ENCODE data around the gene MOSMO.

DNA sequence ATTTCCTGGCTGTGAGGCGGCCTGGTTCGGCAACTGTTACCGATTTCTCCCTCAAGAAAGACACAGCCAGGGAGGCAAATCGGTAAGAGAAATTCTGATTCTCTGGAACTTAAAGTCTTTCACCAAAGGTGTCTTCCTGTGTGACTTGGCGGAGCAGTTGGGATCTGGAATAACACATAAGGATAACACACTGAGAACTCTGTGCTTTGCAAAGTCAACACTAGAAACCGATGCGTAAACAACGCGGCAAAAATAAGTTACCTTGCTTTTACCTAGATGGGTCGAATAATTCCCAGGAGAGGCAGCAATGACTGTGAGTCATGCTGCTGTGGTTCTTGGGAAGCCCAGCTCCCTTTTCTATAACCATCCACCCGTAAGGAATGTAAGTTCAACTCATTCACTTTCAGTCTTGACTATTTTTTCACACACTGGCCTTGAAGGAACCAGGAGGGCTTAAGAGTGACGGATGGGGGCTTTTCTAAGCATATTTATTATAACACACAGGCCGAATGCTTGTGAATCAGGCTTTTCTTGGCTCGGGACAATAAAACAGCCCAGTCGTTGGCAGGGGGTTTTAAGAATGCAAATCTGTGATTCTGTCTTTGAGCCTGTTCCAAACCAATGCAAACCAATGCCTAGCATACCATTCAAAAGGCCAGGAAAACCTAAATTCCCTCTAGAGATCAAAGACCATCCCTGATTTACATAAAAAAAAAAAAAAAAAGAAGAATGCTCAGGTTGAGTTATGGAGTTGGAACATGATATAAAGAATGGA, 24.1 kb downstream of the GPRC5B start:
- PRO-cap = no peak

GRCh38 chr16:20216887-20217388, 110.4 kb downstream of the GP2 start:
- PRO-cap = no peak

DNA sequence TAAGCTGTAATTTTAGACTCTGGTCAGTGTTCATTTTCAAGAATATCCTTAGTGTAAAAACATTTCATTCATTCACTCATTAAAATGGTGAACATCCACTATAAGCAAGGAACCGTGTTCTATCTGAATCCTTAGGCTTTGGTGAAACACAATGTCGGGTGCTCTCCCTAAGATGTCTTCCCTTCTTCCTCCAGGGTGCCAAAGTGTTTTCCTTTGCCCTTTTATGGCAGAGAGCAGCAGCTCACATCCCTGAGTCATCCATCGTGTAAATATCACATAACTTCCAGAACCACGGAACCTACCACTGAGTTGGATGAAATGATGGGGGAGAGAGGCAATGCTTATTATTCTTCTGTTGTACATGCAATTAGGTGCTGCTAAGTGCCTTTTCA, 50.2 kb downstream of the DNAH3 start:
- PRO-cap = no peak

GRCh38 chr16:21261966-21262377, 16.1 kb downstream of the CRYM start:
- PRO-cap = no peak

GRCh38 chr16:21263640-21264275, 14.3 kb downstream of the CRYM start:
- PRO-cap = no peak

DNA sequence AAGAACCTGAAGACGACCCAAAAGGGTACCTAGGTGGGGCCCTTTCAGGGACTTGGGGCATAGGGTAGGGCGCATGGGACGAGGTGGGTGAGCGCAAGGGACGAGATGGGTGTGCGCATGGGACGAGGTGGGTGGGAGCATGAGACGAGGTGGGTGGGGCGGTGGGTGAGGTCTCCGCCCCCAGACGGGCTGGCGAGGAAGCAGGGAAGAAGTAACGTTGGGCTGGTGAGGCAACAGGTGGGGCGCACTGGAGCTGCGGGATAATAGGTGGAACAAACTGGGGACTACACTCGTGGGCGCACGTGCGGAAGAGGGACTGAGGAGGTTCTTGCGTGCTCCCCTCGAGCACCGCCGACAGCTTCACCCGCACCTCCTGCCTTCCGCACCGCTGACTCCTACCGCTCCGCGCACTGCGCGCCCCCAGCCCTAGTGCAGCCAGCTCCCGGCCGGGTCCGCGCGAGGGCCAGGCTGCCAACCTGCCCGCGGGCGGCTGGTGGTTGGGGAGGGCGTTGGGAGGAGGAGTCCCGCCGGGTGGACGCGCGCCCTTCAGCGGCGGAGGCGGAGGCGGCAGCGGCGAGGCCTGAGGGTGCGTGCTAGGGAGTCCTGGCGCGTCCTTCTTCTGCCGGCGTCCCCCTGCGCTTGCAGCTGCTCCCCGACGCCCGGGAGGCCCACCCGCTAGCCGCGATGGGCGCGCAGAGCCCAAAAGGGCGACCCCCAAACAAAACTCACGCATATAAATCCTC, 23.4 kb upstream of the CRYM start:
- PRO-cap = bidirectional peak, plus-strand start at position 183 of the sequence, minus-strand start at position 107 of the sequence; bidirectional peak, plus-strand start at position 570 of the sequence, minus-strand start at position 372 of the sequence

DNA sequence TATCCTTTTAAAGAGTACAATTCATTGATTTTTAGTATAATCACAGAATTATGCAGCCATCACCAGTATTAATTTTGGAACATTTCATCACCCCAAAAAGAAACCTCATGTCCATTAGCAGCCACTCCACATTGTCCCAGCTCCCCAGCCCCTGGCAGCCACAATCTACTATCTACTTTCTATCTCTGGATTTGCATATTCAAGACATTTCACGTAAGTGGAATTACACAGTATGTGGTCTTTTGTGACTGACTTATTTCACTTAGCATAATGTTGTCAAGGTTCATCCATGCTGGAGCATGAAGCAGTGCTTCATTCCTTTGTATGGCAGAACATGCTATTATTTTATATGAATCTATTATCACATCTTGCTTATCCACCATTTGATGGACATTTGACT, 10.6 kb downstream of the METTL9 start:
- PRO-cap = no peak

GRCh38 chr16:21819969-21820787, 37.4 kb downstream of the NPIPB4 start:
- PRO-cap = bidirectional peak, plus-strand start at chr16:21820263, minus-strand start at chr16:21820073; bidirectional peak, plus-strand start at chr16:21820543, minus-strand start at chr16:21820320

- PRO-cap = no peak
These were observed 5.9 kb downstream of the PDZD9 start for GRCh38 chr16:21994878-21995458.

DNA sequence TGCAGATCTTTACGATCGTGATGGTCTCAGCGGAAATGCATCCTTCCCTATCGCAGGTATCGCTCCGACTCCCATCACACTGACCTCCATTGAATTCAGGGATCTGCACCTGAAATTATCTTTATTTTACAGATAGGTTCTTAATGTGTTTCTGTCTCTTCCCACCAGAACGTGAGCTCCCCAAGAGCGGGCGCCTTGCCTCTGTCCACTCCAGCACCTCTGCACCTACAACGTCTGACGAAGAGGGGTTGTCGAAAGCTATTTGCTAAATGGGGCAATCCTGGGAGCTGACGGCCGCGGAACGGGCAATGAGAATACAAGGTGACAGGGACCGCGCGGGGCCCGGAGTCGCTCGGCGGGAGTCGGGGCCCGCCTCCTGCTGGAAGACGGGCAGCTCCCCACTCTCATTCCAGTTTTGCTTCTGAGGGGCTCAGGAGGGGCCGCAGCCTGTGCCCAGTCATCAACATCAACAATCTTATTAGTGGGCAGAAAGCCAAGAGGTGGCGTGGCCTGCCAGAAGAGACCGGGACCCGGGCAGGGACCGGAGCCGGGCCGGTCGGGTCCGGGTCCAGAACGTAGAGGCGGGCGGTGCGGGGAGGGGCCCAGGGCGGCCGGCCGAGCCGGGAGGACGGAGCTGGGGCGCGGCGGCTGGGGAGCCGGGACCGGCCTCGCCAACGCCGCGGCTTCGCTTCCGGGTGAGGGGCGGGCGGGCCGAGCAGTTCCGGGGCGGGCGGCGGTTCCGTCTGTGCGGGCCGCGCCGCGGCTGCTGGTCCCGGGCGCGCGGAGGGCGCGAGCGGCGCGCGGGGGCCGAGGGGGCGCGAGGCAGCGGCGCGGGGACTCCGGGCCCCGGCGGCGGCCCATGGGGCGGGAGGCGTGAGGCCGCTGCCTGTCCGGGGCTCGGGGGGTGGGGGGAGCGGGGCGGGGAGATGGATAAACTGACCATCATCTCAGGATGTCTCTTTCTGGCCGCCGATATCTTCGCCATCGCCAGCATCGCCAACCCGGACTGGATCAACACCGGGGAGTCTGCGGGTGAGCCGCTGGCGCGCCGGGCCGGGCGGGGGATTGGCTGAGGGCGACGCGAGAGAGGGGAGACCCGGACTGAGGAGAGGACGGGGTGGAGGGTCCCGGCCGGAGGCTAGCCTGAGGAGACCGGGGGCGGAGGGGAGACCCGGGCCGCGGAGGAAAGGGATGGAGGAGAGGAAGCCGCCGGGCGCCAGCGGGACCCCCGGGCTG, at the start of gene MOSMO:
Gene MOSMO, plus strand, starts transcription at position 736 of the 1,236 bp plus-strand sequence.
- PRO-cap = bidirectional peak, plus-strand start at position 277 of the sequence, minus-strand start at position 217 of the sequence; bidirectional peak, plus-strand start at position 718 of the sequence, minus-strand start at position 691 of the sequence; unidirectional peak, minus-strand start at position 1,008 of the sequence

DNA sequence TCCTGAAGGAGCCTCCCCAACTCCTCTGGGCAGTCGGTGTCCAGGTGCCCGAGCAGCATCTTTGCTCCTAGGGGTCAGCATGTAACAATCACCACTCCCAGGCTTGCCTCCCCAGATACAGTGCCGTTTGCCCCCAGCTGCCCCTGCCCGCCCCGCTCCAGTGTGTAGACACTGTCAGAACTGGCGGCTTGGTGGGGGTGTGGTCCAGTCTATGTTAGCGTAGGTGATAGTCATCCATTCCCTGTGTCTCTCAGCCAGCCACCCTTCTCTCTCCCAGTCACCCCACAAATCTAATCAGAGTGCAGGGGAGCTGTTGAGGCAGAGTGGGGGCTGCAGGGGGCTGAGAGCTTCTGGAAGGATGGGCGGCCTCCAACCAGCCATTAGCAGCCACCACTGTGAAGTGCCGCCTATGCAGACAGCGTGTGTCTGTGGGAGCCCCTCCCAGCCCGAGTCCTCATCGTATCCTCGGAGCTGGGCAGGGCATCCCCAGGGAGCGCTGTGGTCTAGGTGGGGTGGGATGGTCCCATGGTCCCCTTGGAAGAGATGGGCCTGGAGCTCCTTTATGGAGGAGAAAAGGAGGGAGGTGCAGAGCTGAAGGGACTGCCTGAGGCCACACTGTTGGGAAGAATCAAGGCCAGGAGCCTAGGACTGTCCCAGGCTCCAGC, 26.5 kb downstream of the POLR3E start:
- PRO-cap = no peak

DNA sequence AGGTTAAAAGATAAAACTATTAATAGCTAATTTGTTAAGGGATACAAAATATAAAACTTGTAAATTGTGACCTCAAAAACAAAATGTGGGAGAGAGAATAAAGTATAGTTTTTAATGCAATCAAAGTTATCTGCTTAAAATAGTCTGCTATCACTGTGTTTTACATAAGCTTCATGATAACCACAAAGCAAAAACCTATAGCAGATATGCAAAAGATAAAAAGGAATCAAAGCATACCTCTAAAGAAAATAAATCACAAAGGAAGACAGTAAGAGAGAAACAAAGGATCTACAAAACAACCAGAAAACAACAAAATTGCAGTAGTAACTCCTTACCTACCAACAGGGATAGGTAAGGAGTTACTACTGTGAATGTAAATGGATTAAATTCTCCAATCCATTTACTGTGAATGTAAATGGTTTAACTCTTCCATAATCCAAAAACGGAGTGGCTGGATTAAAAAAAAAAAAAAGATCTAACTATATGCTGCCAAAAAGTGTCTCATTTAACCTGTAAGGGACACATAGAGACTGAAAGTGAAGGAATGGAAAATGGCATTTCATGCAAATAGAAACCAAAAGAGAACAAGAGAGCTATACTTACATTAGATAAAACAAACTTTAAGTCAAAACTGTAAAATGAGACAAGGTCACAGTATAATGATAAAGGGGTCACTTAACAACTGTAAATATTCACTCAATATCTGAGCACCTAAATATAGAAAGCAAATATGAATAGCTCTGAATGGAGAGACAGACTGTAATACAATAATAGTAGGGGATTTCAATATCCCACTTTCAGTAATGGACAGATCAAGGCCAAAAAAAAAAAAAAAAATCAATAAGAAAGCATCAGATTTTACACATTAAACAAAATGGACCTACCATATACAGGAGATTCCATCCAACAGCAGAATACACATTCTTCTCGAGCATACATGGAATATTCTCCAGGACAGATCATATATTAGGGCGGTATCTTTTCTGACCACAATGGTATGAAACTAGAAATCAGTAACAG, 36.6 kb downstream of the CDR2 start:
- PRO-cap = no peak

GRCh38 chr16:23134179-23134645, 15.0 kb downstream of the USP31 start:
- PRO-cap = no peak

- PRO-cap = no peak
These were observed 34.8 kb upstream of the SCNN1B start for GRCh38 chr16:23267419-23267618.

- PRO-cap = no peak
These were observed 15.3 kb downstream of the SCNN1B start for GRCh38 chr16:23317257-23317920.

- PRO-cap = no peak
These were observed 64.0 kb downstream of the COG7 start for GRCh38 chr16:23388920-23389454.

GRCh38 chr16:23509568-23510318, 551 bp downstream of the GGA2 start:
- PRO-cap = bidirectional peak, plus-strand start at chr16:23510007, minus-strand start at chr16:23509884

DNA sequence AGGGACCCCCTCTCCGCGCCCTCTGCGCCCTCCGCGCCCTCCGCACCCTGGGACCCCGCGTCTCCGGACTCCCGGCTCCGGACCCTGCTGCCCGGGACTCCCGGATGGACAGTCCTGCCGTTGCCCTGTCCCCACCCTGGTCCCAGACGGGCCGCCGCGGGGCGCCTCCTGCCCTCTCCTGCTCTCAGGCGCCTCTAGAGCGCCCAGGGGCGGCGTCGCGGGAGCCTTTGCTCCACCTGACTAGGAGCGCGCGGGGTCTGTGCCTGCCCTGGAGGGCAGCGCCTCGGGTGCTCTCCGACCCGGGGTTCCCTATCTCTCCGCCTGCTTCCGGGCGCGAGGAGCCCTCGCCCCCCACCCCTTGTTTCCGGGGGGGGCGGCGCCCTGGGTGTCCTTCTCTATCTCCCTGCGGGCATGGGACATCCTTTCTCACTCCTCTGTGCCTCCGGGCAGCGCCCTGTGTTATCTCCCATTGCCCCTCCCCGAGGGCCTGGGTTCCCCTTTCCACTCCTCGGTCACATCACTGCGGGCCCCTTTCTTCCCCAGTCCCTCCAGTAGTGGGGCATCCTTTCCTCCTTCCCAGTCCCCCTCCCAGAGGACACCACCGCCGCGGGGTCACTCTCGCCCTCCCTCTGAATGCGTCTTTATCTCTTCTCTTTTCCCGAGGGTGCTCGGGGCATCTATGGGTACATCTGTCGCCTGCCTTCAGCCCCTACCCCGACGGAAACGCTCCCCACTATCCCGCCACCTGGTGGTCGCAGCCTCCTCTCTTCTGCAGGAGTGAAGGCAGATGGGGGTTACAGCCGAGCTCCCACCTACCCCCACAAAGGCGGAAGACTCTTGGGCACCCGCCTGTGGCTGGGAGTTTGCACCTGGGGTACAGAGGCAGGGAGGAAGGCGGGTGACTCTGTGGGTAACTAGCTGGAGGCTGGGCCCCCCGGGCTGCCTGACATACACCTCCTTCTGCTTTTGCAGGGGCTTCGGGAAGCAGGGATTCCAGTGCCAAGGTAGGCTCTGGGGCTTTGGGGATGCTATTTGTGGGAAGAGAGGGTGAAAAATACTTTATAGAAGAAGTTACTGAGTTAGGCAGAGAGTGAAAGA, 969 bp downstream of the PRKCB start:
- PRO-cap = unidirectional peak, minus-strand start at position 311 of the sequence

GRCh38 chr16:23897120-23897711, 61.4 kb downstream of the PRKCB start:
- PRO-cap = no peak

DNA sequence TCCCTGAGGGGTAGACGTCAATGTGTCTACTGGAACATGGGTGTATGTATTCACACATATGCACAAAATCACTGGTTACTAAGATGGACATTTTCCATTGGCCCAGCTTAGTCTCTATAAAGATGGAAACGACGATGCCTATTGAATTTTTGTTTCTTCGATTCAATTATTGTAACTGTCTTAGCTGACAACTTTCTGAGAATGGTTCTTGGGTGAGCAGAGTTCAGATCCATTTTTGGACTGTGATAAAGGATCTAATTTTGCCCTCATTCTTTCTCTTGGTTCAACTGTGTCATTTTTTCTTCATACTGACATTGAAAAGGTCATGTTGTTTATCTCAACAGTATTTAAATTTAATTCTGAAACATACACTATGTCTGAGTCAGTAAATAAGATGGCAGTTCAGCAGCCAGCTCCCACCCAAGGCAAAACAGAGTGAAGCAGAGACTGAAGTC, 64.8 kb upstream of the CACNG3 start:
- PRO-cap = no peak

All from vermiform appendix (tissue), 1 donor.